ENCODE results near the genes UGT1A8 and UGT1A7.

DNA sequence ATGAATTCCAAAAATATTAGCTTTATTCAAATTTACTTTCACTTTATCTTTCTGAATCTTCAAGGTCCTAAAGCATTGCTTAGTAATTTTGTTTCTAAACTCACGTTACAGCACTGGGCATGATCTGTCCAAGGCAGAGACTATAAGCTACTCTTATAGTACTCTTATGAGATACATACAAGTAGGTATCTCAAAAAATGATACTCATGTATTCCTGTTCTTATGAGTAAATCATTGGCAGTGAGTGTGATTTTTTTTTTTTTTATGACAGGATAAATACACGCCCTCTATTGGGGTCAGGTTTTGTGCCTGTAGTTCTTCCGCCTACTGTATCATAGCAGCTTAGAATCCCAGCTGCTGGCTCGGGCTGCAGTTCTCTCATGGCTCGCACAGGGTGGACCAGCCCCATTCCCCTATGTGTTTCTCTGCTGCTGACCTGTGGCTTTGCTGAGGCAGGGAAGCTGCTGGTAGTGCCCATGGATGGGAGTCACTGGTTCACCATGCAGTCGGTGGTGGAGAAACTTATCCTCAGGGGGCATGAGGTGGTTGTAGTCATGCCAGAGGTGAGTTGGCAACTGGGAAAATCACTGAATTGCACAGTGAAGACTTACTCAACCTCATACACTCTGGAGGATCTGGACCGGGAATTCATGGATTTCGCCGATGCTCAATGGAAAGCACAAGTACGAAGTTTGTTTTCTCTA is at the start of gene UGT1A8:
UGT1A8 (plus strand) TSS at position 306 of the 704 bp plus-strand sequence.
- PRO-cap, result no peak

- PRO-cap, result no peak
Observed at GRCh38 chr2:233681633-233682015, at the start of gene UGT1A7. Gene UGT1A7 (plus strand): TSS chr2:233681901.

- PRO-cap, result no peak
Observed at GRCh38 chr2:233745119-233745879, 14.8 kb upstream of the UGT1A1 start.

GRCh38 chr2:233754946-233755603 is 5.0 kb upstream of the UGT1A1 start:
- PRO-cap, result no peak

DNA sequence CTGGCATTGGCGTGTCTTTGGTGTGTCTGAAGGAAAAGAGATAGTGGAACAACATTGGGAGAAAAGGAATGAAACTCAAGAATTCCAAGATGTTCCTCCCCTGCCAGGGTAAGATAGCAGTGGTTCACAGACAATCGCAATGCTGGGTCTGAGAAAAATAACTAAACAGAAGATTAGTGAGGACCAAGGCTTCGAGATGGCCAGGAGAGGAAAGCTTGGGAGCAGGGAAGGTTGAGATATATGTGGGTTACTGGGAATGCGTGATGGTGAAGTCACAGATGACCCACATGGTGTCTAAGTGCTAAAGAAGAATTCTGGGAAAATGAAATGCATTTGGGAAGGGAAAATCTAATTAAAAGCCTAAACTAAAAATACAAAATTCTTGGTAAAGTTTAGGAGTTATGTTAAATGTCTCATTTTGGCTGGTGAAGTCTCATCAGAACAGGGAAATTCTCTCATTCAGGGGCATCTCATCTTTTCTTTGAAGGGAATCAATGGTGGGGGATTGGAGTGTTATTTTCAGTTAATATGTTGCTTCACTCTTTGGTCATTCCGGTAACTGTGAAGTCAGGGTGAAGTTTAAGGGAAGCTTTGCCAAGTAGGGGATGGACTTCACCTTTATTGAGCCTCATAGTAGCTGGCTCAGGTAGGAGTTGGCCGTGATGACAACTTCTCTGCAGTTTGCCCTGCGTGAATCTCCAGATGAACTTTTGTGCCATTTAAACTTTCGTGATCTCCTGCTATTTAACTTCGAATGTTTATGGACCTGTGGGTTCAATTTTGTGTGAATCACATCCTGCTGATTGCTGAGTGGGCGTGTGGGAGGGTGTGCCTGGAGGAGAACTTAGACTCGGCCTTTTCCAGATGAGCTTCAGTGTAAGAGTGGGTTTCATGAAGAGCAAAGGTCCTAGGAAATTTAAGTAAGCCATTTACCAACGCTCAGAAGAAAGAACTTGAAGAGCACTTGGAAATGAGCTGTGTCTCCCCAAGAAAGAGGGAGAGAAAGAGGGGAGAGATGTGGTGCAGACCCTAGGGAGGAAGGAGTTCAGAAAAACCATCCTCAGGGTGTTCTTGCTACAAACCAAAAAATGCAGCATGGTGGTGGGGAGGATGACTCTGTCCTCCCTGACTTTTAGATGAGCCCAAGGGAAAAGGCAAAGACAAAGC is 4.0 kb downstream of the UGT1A1 start:
- PRO-cap, result no peak

DNA sequence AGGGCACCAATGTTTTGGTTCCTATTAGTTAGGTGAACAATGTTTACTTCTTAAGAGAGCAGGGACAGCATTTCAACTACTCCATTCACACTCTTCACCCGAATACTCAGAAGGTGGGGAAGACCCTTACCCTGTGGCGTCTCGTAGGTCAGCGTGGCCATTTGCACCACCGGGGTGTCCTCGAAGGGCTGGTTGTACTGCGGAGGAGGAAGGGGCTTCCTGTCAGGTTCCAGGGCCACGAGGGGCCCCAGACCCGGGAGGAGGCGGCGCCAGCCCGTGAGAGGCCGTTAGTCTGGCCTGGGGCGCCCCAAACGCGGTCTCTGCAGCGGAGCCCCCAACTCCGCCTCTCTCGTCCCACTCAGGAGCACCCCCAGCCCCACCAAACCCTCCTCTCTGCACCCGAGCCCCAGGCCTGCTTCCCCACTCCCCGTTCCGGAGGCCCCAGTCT is 597 bp downstream of the HJURP start:
- PRO-cap, result unidirectional peak, plus-strand start at position 287 of the sequence

GRCh38 chr2:233981809-233982393 is 64.7 kb downstream of the TRPM8 start:
- PRO-cap, result no peak

GRCh38 chr2:234137585-234137798 is 87.0 kb downstream of the SPP2 start:
- PRO-cap, result no peak

DNA sequence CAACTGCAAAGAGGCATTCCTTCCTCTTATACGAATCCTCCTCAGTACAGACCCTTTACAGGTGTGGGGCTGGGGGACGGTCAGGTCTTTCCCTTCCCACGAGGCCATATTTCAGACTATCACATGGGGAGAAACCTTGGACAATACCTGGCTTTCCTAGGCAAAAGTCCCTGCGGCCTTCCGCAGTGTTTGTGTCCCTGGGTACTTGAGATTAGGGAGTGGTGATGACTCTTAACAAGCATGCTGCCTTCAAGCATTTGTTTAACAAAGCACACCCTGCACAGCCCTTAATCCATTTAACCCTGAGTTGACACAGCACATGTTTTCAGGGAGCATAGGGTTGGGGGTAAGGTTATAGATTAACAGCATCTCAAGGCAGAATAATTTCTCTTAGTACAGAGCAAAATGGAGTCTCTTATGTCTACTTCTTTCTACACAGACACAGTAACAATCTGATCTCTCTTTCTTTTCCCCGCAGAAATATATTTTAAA is 118.1 kb downstream of the SPP2 start:
- PRO-cap, result unidirectional peak, minus-strand start at position 207 of the sequence

GRCh38 chr2:234448466-234449149 is 48.3 kb downstream of the ARL4C start:
- PRO-cap, result unidirectional peak, plus-strand start at chr2:234448899; bidirectional peak, plus-strand start at chr2:234449075, minus-strand start at chr2:234449038; unidirectional peak, plus-strand start at chr2:234449075

DNA sequence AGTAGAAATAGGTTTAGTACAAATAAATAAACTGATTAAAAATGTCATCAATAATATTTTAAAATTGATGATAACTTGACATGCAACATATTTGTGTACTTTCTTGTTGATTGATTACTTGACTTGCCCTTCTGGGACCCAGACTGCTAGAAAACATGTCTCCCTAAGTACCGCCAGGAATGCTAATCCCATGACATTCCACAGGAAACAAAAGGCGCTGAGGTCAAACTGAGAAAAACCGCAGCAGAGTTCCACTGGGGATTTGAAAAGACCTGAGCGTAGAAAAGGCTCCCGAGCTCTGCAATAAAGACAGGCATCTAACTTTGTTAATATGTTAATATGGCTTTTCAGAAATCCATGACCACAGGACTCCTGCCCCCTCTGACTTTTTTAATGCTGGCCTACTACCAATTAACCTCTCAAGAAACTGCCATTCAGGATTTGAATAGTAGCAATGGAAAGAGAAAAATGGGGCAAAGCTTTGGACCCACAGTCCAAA is 47.7 kb downstream of the ARL4C start:
- PRO-cap, result bidirectional peak, plus-strand start at position 246 of the sequence, minus-strand start at position 157 of the sequence

DNA sequence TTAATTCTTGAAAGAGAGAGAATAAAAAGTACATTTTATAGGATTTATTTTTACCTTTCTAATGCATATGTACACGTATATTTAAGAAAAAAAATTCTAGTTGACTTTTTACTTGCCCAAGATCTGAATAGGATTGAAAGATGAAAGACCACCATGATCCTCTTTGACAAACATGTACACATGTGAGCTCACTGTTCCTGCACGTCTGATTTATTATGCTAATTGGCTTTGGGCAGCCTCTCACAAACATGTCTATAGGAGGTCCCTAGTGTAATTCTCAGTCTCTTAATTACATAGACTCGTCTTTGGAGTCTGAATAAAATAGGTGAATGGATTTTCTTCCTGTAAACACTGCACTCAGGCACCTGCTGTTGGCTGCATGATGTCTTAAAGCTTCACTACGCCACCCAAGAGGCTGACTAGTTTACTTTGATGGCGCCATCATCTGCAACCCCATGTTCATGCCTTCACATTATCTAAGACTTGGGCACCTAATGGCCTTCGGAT is 46.1 kb downstream of the ARL4C start:
- PRO-cap, result no peak

- PRO-cap, result no peak
Observed at GRCh38 chr2:234453281-234453744, 43.6 kb downstream of the ARL4C start.

DNA sequence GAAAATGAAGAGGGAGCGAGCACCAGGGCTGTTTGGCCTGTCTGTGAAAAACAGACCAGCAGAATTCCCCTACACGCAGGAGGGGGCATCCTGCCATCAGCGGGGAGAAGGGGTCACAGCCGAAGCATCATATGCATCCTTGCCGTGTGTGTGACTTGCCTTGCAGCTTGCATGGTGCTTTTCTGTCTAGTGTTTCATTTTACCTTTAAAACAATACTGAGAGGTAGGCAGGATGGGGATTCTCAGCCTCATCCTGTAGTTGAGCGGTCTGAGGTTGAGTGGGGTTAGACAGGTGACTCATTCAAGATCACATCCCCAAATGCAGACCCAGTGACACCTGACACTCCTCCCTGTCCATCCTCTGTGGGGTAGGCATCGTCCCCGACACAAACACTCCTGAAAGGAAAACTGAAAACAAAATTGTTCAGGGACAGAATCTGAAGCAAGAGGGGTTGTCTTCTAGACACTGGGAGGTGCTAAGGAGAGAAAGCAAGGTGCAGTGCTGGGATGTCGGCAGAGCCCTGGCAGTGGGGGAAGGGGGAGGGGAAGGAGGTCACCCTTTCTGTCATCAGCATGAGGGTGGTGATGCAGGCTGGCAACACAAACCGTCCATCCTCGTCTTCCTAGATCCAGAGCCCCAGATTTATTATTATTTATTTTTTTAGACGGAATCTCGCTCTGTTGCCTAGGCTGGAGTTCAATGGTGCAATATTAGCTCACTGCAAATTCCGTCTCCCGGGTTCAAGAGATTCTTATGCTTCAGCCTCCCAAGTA is 7.8 kb downstream of the ARL4C start:
- PRO-cap, result no peak

- PRO-cap, result no peak
Observed at GRCh38 chr2:234632494-234632868, 135.6 kb upstream of the ARL4C start.

DNA sequence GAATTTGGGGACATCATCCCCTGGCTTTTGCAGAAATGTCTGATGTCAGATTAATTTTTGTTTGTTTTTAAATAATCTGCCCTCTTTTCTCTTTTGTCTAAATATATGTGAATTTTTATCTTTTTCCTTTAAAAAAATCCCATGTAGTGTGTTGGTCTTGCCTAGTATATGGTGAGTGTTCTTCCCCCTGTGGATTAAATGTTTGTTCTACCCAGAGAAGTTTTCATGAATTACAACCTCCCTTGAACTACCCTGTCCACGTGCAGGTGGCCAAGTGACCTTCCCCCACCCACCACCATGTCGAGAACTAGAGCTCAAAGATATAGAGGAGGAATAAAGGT is 192.0 kb upstream of the ARL4C start:
- PRO-cap, result no peak

- PRO-cap, result no peak
Observed at GRCh38 chr2:234960804-234961071, 8.9 kb downstream of the SH3BP4 start.

- PRO-cap, result unidirectional peak, minus-strand start at chr2:235494504; unidirectional peak, minus-strand start at chr2:235494529; unidirectional peak, minus-strand start at chr2:235494787
Observed at GRCh38 chr2:235494394-235495014, 661 bp downstream of the AGAP1 start.

DNA sequence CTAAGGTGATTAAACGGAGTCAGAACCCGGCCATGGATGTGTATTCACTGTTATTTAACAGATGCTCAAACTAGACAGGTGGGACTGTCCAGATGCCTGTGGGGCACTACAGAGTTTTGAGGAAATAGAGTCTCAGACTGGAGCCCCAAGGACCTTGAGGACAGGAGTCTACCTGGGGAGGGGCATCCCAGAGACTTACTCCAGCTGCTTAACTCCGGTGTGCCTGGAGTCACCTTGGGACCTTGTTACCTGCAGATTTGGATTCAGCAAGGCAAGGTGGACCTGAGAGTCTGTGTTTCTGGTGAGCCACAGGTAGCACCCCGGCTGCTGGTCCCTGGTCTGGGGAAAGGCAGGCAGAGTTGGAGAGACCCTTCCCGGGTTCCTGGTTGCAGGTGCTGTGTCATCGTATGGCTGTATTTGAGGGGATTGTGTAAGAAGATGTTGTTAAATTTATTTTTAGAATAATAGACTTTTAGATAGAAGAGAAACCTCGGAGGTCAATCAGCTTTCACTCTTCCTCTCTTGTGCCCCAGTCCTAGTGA is 102.4 kb downstream of the AGAP1 start:
- PRO-cap, result no peak

DNA sequence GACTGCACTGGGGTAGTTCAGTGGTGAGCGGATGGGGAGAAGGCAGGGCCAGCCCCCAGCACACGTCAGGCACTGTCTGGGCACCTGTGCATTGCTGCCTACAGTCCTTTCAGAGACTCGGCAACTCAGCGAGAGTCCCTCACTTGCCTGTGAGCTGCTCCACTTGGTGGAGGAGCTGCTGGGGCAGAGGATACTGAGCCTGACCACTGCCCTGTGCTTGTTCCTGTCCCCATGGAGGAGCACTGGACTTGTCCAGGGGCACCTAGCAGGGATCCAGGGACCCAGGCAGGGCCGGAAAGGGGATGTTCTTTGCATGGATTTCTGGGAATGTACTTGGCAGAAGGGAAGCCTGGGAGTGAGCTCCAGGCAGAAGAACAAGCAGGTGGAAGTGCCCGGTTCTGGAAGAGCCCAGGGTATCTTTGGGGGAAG is 134.3 kb downstream of the AGAP1 start:
- PRO-cap, result no peak